Measurements from ENCODE around the genes TOB2, POLR3H and CYP2D6.

- RAMPAGE, long total RNA: no peak
- RRBS: no CpG with 5 or more reads among the region's 1 CpG
PRO-cap:
- standard: no peak
- CoPRO, capped RNA only, 2 experiments: no peak in any of the 2 experiments
- CoPRO, capped and uncapped RNA, 2 experiments: no peak in any of the 2 experiments
- CoPRO, uncapped RNA only, 2 experiments: no peak in any of the 2 experiments
CAGE:
- cytosol, long polyA plus RNA: no peak
- long polyA plus RNA: no peak
- nucleolus, long total RNA: no peak
- nucleus, long polyA plus RNA: no peak
These were observed 67.5 kb downstream of the MCHR1 start for GRCh38 chr22:40746720-40747195.

DNA sequence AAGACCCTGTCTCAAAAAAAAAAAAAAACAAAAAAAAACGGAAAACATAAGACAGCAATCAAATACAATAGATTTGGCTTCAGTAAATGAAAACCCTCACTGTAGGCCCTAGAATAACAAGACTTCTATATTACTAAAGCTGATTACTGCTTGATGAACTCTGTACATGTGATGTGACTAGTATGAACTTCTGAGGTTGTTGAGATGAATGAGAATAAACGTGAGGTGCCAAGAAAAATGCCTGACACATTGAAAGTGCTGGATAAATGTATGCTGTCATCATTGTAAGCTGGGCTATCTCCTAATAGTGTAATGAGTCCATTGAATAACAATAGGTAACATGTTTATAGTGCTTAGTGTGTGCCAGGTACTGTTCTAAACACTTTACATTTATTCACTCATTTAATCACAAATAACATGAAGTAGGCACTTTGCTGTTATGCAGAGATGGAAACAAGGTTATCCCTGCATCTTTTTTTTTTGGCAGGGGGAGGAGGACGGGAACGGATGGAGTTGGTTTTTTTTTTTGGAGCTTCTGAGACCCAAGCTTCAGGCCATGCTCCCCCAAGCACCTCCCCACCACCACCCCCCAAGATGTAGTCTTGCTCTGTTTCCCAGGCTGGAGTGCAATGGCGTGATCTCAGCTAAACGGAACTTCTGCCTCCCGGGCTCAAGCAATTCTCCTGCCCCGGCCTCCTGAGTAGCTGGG lies 17.0 kb downstream of the EP300 start:
- RAMPAGE, long total RNA: no peak
- RRBS: no CpG with 5 or more reads among the region's 8 CpGs
PRO-cap:
- standard: no peak
- CoPRO, capped RNA only, 2 experiments: no peak in any of the 2 experiments
- CoPRO, capped and uncapped RNA, 2 experiments: no peak in any of the 2 experiments
- CoPRO, uncapped RNA only, 2 experiments: no peak in any of the 2 experiments
CAGE:
- cytosol, long polyA plus RNA: no peak
- long polyA plus RNA: no peak
- nucleolus, long total RNA: no peak
- nucleus, long polyA plus RNA: no peak

- RAMPAGE, long total RNA: no peak
- RRBS: no CpG with 5 or more reads among the region's 5 CpGs
PRO-cap:
- standard: no peak
- CoPRO, capped RNA only, 2 experiments: no peak in any of the 2 experiments
- CoPRO, capped and uncapped RNA, 2 experiments: no peak in any of the 2 experiments
- CoPRO, uncapped RNA only, 2 experiments: no peak in any of the 2 experiments
CAGE:
- cytosol, long polyA plus RNA: no peak
- long polyA plus RNA: no peak
- nucleolus, long total RNA: no peak
- nucleus, long polyA plus RNA: no peak
These were observed 52.9 kb upstream of the L3MBTL2 start for GRCh38 chr22:41152082-41152689.

GRCh38 chr22:41184606-41185063 lies 20.5 kb upstream of the L3MBTL2 start:
- RAMPAGE, long total RNA: no peak
- RRBS: no CpG with 5 or more reads among the region's 5 CpGs
PRO-cap:
- standard: no peak
- CoPRO, capped RNA only, 2 experiments: no peak in any of the 2 experiments
- CoPRO, capped and uncapped RNA, 2 experiments: no peak in any of the 2 experiments
- CoPRO, uncapped RNA only, 2 experiments: no peak in any of the 2 experiments
CAGE:
- cytosol, long polyA plus RNA: no peak
- long polyA plus RNA: no peak
- nucleolus, long total RNA: no peak
- nucleus, long polyA plus RNA: no peak

DNA sequence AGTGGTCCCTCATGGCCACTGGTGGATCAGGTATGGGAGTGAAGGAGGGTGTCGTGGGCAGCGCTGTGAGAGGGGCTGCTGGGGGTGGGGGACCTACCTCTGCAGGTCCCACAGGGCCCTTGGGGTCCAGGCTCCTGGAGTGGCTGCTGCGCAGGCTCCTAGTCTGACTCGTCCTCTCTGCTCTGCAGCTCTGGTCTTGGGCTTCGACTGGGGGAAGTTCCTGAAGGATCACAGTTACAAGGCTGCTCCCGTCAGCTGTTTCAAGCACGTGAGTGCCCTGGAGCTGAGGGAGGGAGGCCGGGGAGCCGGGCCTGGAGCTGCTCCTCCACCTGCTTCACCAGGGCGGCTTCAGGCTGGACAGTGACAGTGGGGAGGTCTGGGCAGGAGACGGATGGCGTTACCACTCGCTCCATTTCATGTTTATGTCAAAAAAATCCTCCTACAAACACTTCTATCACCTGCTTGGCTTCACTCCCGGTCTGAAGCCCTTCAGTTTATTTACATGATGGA lies 11.9 kb downstream of the L3MBTL2 start:
- RAMPAGE, long total RNA: no peak
- RRBS: no CpG with 5 or more reads among the region's 14 CpGs
PRO-cap:
- standard: no peak
- CoPRO, capped RNA only, 2 experiments: no peak in any of the 2 experiments
- CoPRO, capped and uncapped RNA, 2 experiments: no peak in any of the 2 experiments
- CoPRO, uncapped RNA only, 2 experiments: no peak in any of the 2 experiments
CAGE:
- cytosol, long polyA plus RNA: no peak
- long polyA plus RNA: no peak
- nucleolus, long total RNA: no peak
- nucleus, long polyA plus RNA: no peak

DNA sequence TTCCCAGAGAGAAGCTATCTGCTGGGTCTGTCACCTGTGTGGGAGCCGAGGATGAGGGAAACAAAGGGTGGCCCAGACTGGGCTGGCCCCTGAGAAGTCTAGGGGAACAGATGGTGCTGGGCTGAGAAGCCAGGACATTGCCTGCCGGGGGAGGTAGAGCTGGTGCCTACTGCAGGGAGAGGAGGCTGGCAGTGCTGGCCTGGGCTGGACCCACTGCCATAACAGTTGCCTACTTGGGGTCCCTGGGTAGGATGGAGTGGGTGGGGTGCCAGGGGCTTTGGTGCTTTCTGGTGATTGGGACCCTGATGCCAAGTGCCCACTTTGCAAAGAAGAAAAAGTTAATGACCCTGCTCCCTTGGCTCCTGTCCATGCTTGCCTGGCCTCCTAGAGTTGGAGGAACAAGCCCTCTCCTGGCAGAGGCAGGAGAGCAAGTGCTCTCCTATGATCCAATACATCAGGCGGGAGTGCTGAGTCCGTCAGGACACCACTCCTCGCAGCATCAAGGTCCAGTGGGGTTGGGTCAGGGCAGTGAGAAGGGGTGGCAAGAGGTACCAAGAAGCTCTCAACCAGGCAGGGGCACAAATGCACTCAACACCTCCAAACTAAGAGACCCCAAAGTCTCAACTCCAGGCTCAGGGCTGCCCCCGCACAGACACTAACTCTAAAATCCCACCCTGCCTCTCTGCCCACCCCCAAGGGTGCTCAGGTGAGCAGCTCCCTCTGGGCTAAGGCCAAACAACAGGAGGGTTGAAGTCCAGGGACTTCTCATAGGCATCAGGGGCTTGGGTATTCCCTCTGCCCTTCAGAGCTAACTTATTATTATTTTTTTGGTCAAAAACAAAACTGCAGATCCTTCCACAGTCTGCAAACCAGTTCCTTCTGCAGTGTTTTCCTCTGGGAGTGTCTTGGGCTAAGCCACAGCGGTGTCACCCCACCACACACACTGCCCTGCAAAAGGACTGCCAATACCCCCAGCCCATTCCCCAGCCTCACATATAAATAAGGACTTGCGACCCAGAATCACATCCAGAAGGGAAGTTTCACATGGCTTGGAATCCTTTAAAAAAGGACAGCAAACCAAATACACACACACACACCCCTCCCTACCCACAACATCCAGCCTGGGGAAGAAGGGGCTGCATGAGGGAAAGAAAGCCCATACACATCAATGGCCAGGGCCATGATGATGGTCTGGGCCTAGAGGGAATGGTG lies 11.8 kb downstream of the TOB2 start:
- RAMPAGE, long total RNA: no peak
- RRBS: no CpG with 5 or more reads among the region's 8 CpGs
PRO-cap:
- standard: no peak
- CoPRO, capped RNA only, 2 experiments: no peak in any of the 2 experiments
- CoPRO, capped and uncapped RNA, 2 experiments: no peak in any of the 2 experiments
- CoPRO, uncapped RNA only, 2 experiments: peak in 1 of 2 experiments; most common plus-strand start position 655 of the sequence (in 1); most common minus-strand start position 451 of the sequence (in 1)
CAGE:
- cytosol, long polyA plus RNA: no peak
- long polyA plus RNA: no peak
- nucleolus, long total RNA: no peak
- nucleus, long polyA plus RNA: no peak

- RAMPAGE, long total RNA: no peak
- RRBS: no CpG with 5 or more reads among the region's 3 CpGs
PRO-cap:
- standard: no peak
- CoPRO, capped RNA only, 2 experiments: no peak in any of the 2 experiments
- CoPRO, capped and uncapped RNA, 2 experiments: no peak in any of the 2 experiments
- CoPRO, uncapped RNA only, 2 experiments: peak in 1 of 2 experiments; most common plus-strand start chr22:41442344 (in 1); most common minus-strand start chr22:41442297 (in 1)
CAGE:
- cytosol, long polyA plus RNA: no peak
- long polyA plus RNA: no peak
- nucleolus, long total RNA: no peak
- nucleus, long polyA plus RNA: no peak
These were observed 4.4 kb downstream of the TOB2 start for GRCh38 chr22:41442006-41442833.

DNA sequence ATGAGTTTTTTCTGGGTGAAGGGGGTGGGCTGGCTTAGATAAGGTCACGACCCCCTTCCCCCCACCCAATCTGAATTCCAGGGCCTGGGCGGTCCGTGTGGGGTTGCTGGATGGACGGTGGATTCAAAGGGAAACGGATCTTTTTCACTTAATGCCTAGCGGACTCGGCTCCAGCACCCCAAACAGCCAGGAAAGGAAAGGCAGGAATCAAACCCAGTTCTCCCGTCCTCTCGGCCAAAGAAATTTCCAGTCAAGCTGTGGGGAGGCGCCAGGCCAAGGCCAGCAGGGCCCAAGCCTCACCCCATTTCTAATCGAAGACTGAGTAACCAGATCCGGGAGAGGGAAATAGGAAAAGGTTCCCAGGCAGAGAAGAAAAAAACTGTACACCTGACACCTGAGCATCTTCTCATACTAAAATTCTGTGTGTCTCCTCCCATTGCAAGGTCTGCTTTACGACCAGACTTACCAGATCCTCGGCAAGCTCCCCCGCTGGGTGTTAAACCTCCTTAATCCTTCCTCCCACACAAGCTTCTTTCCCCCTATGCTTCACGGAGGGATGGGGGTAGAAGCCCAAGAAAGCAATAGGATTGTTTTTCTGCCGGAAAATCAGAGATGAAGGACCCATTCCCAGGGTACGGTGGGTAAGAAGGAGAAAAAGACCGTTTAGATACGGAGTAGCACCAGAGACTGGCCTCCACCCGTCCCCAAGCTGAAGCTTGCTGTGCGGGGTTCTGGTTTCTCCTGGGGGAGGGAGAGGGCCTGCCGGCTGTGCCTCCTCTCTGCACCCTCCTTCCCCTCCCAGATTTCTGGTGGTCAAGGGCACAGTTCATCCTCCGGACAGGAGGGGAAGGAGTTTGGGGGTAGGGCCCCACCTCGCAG lies 1.5 kb downstream of the TOB2 start:
- RAMPAGE, long total RNA: no peak
- RRBS: 3% methylated on average over 1 of the region's 25 CpGs
PRO-cap:
- standard: no peak
- CoPRO, capped RNA only, 2 experiments: no peak in any of the 2 experiments
- CoPRO, capped and uncapped RNA, 2 experiments: no peak in any of the 2 experiments
- CoPRO, uncapped RNA only, 2 experiments: no peak in any of the 2 experiments
CAGE:
- cytosol, long polyA plus RNA: no peak
- long polyA plus RNA: no peak
- nucleolus, long total RNA: no peak
- nucleus, long polyA plus RNA: no peak

DNA sequence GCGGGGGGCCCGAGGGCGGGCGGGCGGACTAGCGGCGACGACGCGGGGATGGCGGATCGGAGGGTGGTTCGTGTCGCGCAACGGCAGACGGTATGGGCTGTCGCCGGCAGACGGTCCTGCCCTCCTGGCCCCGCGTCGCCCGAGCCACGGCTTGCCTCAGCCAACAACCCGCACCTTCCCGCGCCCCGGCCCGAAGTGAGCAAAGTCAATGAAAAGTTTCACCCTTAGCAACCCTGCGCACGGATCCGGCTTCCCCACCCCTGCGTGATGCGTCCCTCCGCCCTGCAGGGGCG lies at the start of gene TOB2:
TSS of gene TOB2 (minus strand) at position 201 of the 293 bp plus-strand sequence.
- RAMPAGE, long total RNA: no peak
- RRBS: 2% methylated on average over 16 of the region's 37 CpGs
PRO-cap:
- standard: bidirectional peak, plus-strand start outside the sequence, minus-strand start at position 197 of the sequence
- CoPRO, capped RNA only, 2 experiments: peak in 2 of 2 experiments; most common minus-strand start position 197 of the sequence (in 2)
- CoPRO, capped and uncapped RNA, 2 experiments: peak in 2 of 2 experiments; most common minus-strand start position 197 of the sequence (in 2)
- CoPRO, uncapped RNA only, 2 experiments: peak in 1 of 2 experiments; most common minus-strand start position 199 of the sequence (in 1)
CAGE:
- cytosol, long polyA plus RNA: no peak
- long polyA plus RNA: no peak
- nucleolus, long total RNA: no peak
- nucleus, long polyA plus RNA: no peak

- RAMPAGE, long total RNA: no peak
- RRBS: no CpG with 5 or more reads among the region's 5 CpGs
PRO-cap:
- standard: no peak
- CoPRO, capped RNA only, 2 experiments: no peak in any of the 2 experiments
- CoPRO, capped and uncapped RNA, 2 experiments: no peak in any of the 2 experiments
- CoPRO, uncapped RNA only, 2 experiments: peak in 1 of 2 experiments; most common plus-strand start chr22:41524386 (in 1)
CAGE:
- cytosol, long polyA plus RNA: no peak
- long polyA plus RNA: no peak
- nucleolus, long total RNA: no peak
- nucleus, long polyA plus RNA: no peak
These were observed 20.1 kb downstream of the POLR3H start for GRCh38 chr22:41524289-41524500.

- RAMPAGE, long total RNA: no peak
- RRBS: 3% methylated on average over 10 of the region's 94 CpGs
PRO-cap:
- standard: unidirectional peak, minus-strand start at chr22:41544448; unidirectional peak, plus-strand start at chr22:41544871
- CoPRO, capped RNA only, 2 experiments: peak in 1 of 2 experiments; most common plus-strand start chr22:41544729 (in 1); most common minus-strand start chr22:41544470 (in 1)
- CoPRO, capped and uncapped RNA, 2 experiments: peak in 2 of 2 experiments; most common plus-strand start chr22:41544698 (in 1); most common minus-strand start chr22:41544448 (in 2)
- CoPRO, uncapped RNA only, 2 experiments: no peak in any of the 2 experiments
CAGE:
- cytosol, long polyA plus RNA: no peak
- long polyA plus RNA: no peak
- nucleolus, long total RNA: no peak
- nucleus, long polyA plus RNA: no peak
These were observed at the start of gene POLR3H for GRCh38 chr22:41543906-41545162. Gene POLR3H, minus strand, starts transcription at chr22:41544470.

DNA sequence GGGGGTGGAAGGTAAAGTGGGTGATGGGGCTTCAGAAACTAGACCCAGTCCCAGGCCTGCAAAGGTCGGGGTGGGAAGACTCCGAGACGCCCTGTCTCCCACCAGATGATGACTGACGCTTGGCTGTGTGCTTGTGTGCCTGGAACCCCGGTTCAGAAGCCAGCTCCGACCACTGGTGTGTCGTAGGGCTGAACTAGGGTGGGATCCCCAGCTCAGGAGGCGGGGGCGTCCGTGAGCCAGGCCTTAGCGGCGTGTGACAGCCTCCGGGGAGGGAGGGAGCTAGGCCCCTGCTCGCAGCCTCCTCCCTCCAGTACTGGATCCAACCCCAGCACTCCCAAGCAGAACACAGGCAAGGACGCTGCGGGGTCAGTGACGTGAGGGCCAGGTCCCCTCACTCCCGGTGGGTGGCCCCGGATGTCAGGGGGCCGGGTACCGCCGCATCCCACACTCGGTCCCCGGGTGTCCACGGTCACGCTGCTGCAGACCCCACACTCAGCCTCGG lies 423 bp downstream of the PMM1 start:
- RAMPAGE, long total RNA: no peak
- RRBS: 0% methylated on average over 4 of the region's 27 CpGs
PRO-cap:
- standard: no peak
- CoPRO, capped RNA only, 2 experiments: no peak in any of the 2 experiments
- CoPRO, capped and uncapped RNA, 2 experiments: no peak in any of the 2 experiments
- CoPRO, uncapped RNA only, 2 experiments: no peak in any of the 2 experiments
CAGE:
- cytosol, long polyA plus RNA: no peak
- long polyA plus RNA: no peak
- nucleolus, long total RNA: no peak
- nucleus, long polyA plus RNA: no peak

- RAMPAGE, long total RNA: no peak
- RRBS: under 1% methylated on average over 5 of the region's 48 CpGs
PRO-cap:
- standard: no peak
- CoPRO, capped RNA only, 2 experiments: no peak in any of the 2 experiments
- CoPRO, capped and uncapped RNA, 2 experiments: no peak in any of the 2 experiments
- CoPRO, uncapped RNA only, 2 experiments: no peak in any of the 2 experiments
CAGE:
- cytosol, long polyA plus RNA: no peak
- long polyA plus RNA: no peak
- nucleolus, long total RNA: no peak
- nucleus, long polyA plus RNA: no peak
These were observed 699 bp downstream of the SNU13 start for GRCh38 chr22:41687587-41688749.

DNA sequence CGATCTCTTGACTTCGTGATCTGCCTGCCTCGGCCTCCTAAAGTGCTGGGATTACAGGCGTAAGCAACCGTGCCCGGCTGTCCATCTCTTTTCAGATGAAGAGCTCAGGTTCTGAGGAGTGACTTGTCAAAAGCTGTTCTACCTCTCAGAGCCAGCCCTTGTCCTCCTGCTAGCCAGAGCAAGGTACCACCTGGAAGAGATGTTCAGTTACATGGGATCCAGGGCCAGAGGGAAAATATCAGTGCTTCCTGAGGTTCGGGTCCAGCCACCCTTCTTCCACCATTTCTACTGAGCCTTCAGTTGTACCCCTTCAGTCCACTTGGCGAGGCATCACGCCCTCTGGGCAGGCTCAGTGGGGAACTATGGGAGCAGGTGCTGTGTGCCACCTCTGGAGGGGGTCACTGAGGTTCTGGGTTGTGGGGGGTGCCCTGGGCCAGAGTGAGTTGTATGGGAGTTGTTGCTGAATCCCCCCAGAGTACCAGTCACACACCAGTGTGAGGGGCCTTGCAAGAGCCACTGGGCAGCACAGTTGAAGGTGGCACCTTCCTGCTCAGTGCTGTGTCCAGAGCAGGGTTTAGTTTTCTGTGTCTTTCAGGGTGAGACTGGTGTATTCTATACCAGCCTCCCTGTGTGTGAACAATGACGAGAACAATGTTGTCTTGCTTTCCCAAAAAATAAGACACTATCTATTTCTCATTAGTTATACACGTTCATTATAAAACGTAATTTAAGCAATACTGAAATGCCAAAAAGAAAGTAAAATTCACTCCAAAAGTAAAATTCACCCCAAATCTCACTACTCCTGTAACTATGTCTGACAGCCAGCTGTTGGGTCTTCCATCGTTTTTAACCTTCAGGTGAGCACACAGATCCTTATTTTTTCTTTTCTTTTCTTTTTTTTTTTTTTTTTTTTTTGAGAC lies 2.7 kb upstream of the SREBF2 start:
- RAMPAGE, long total RNA: no peak
- RRBS: no CpG with 5 or more reads among the region's 13 CpGs
PRO-cap:
- standard: no peak
- CoPRO, capped RNA only, 2 experiments: no peak in any of the 2 experiments
- CoPRO, capped and uncapped RNA, 2 experiments: no peak in any of the 2 experiments
- CoPRO, uncapped RNA only, 2 experiments: peak in 1 of 2 experiments; most common plus-strand start position 577 of the sequence (in 1)
CAGE:
- cytosol, long polyA plus RNA: no peak
- long polyA plus RNA: no peak
- nucleolus, long total RNA: no peak
- nucleus, long polyA plus RNA: no peak

GRCh38 chr22:41910446-41910965 lies 4.4 kb downstream of the SHISA8 start:
- RAMPAGE, long total RNA: no peak
- RRBS: 94% methylated on average over 21 of the region's 57 CpGs
PRO-cap:
- standard: no peak
- CoPRO, capped RNA only, 2 experiments: no peak in any of the 2 experiments
- CoPRO, capped and uncapped RNA, 2 experiments: no peak in any of the 2 experiments
- CoPRO, uncapped RNA only, 2 experiments: no peak in any of the 2 experiments
CAGE:
- cytosol, long polyA plus RNA: no peak
- long polyA plus RNA: no peak
- nucleolus, long total RNA: no peak
- nucleus, long polyA plus RNA: no peak

DNA sequence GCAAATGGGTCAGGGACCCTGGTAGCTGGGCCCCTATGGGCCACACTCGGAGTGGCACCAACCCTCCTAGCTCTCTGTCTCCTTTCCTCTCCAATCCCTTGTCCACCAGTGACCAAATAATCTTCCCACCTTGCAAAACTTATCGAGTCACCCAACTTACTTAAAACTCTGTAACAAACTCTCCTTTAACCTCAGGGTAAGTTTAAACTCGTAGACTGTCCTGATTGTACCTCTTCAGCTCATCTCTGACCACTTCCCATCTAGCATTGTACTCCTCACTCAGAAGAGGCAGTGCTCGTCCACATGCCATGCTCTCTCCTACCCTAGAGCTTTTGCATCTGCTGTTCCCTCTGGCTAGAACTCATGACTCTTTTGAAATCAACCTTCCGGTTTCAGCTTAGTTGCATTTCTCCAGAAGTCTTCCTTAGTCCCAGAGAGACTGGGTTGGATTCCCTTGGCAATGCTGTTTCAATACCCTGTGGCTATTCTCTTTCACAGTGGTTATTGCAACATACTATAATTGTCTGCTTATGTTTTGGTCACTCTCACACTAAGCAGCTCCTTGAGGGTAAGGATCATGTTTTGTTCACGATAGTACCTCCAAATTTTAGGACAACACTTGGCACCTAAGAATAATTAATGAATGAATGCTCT lies 14.2 kb downstream of the SEPTIN3 start:
- RAMPAGE, long total RNA: no peak
- RRBS: no CpG with 5 or more reads among the region's 6 CpGs
PRO-cap:
- standard: no peak
- CoPRO, capped RNA only, 2 experiments: no peak in any of the 2 experiments
- CoPRO, capped and uncapped RNA, 2 experiments: no peak in any of the 2 experiments
- CoPRO, uncapped RNA only, 2 experiments: no peak in any of the 2 experiments
CAGE:
- cytosol, long polyA plus RNA: no peak
- long polyA plus RNA: no peak
- nucleolus, long total RNA: no peak
- nucleus, long polyA plus RNA: no peak

DNA sequence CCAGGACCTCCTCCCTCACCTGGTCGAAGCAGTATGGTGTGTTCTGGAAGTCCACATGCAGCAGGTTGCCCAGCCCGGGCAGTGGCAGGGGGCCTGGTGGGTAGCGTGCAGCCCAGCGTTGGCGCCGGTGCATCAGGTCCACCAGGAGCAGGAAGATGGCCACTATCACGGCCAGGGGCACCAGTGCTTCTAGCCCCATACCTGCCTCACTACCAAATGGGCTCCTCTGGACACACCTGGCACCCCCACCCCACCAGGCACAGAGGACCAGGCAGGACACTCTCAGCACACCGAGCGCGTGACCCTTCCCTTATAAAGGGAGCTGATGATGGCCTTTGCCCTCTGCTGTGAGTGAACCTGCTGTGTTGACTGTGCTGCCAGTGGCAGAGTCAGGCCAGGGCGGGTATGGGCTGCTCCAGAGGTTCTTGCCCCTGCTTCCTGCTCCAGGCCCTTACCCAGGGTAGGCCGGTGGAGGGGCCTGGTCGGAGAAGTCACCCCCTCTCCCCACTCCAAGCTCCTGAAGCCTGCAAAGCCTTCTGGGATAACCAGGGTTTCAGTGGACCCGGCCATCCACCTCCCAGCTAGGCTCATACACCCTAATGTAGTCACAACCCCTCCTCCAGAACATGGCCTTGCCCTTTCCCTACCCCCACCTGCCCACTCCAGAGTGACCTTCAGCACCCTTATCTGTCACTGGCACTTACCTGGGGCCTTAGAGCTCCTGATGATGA lies at the start of gene CYP2D6:
TSS of gene CYP2D6 (minus strand) at position 218 of the 731 bp plus-strand sequence.
- RAMPAGE, long total RNA: no peak
- RRBS: 8% methylated on average over 2 of the region's 14 CpGs
PRO-cap:
- standard: no peak
- CoPRO, capped RNA only, 2 experiments: no peak in any of the 2 experiments
- CoPRO, capped and uncapped RNA, 2 experiments: no peak in any of the 2 experiments
- CoPRO, uncapped RNA only, 2 experiments: no peak in any of the 2 experiments
CAGE:
- cytosol, long polyA plus RNA: no peak
- long polyA plus RNA: no peak
- nucleolus, long total RNA: no peak
- nucleus, long polyA plus RNA: no peak